ENCODE results near the gene NECAP2.

DNA sequence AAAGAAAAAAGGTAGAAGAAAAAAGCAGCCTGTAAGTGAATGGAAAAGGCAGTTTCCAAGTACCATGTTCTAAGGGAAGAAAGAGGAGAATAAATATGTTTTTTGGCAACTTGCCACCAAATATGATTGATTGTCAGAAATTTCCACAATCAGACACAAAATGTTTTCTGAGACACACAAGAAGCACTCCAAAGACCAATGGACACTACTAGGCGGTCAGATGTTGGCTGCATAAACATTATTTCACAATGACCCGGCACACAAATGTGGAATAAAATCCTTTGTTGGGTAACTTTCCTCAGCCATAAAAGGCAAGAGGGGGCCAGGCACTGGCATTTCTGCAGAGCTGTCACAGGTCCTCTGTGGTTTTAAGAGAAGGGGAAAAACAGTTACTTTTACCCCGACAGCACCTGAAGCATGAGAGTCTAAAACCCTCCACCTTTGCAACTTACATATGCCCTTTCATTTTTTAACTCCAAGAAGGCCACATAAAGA lies 12.9 kb upstream of the CPLANE2 start:
- PRO-cap, 3 experiments = no peak in any of the 3 experiments
- RAMPAGE, long total RNA = no peak

DNA sequence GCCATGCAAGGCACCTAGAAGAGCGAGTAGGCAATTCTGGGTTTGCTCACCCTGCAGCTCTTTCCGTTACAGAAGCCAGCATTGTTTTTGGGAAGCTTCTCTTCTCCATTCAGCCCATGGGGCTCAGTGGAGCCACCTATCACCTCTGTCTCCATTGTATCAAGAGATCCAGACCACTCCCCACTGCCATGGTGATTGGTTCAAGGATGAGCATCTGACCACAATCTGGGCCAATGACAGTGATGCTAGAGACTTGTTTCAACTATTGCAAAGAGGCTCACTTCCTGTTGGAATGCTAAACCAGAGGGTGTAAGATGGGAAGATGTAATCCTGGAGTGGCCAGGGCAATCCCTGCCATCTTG lies 6.6 kb downstream of the SPATA21 start:
- PRO-cap, 3 experiments = no peak in any of the 3 experiments
- RAMPAGE, long total RNA = no peak

- PRO-cap, 3 experiments = peak in 3 of 3 experiments; most common plus-strand start chr1:16440351 (in 3); most common minus-strand start chr1:16440523 (in 1)
- RAMPAGE, long total RNA = start-site peak on the plus strand at chr1:16440724-16440758, 278 and 121 reads in 2 replicates
These were observed at the start of gene NECAP2 for GRCh38 chr1:16440118-16440889. Gene NECAP2 (plus strand): TSS chr1:16440724.

- PRO-cap, 3 experiments = no peak in any of the 3 experiments
- RAMPAGE, long total RNA = no peak
These were observed 21.4 kb downstream of the NECAP2 start for GRCh38 chr1:16461830-16462414.

GRCh38 chr1:16647210-16647944 lies 206.9 kb downstream of the NECAP2 start:
- PRO-cap, 3 experiments = no peak in any of the 3 experiments
- RAMPAGE, long total RNA = no peak

DNA sequence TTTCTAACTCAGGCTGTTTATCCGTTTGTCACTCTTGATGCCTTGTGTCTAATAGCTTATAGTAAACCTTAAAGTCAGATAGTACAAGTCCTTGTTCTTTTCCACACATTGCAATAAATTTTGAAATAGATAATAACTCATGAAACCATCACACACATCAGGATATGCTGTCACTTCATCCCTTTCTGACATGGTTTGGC lies 186.4 kb upstream of the CROCC start:
- PRO-cap, 3 experiments = no peak in any of the 3 experiments
- RAMPAGE, long total RNA = no peak

- PRO-cap, 3 experiments = peak in 1 of 3 experiments; most common plus-strand start chr1:16951928 (in 1)
- RAMPAGE, long total RNA = no peak
These were observed 28.7 kb downstream of the MFAP2 start for GRCh38 chr1:16951766-16952167.

DNA sequence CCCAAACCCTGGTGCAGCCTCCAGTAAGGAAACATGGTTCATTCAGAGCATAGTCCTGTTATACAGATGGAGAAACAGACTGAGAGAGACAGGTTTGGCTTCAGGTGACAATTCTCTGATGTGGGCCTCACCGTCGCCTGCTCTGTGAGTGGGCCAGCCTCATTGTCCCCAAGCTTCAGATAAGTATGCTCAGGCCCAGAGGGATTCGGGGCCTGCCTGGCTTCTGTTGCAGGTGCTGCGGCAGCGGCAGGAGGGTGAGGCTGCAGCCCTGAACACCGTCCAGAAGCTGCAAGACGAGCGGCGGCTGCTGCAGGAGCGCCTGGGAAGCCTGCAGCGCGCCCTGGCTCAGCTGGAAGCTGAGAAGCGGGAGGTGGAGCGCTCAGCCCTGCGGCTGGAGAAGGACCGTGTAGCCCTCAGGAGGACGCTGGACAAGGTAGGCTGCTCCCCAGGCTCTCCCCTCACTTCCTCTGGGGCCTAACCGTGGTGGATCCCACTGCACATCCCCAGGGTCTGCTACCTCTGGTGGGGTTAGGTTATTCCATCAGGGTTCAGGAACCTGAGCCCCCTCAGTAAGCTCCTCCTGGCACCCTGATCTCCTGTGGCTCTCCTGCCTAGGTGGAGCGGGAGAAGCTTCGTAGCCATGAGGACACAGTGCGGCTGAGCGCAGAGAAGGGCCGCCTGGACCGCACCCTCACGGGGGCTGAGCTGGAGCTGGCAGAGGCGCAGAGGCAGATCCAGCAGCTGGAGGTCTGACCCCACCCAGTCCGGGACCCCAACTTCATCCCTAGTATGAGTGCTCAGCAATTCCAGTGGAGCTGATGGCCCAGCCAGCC lies 10.2 kb downstream of the MFAP2 start:
- PRO-cap, 3 experiments = no peak in any of the 3 experiments
- RAMPAGE, long total RNA = no peak

DNA sequence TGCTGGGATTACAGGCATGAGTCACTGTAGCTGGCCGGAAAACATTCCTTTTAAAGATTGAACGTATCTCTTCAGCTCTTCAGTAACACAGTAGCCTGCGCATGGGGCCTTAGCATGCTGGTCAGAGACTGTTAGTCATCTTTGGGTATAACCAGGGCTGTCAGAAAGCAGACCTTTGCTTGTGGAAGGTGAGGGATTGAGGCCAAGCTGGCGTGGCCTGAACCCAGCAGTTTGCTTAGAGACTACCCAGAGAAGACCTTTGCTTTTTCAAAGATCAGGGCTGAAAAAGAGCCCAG lies 9.7 kb upstream of the SDHB start:
- PRO-cap, 3 experiments = no peak in any of the 3 experiments
- RAMPAGE, long total RNA = no peak

DNA sequence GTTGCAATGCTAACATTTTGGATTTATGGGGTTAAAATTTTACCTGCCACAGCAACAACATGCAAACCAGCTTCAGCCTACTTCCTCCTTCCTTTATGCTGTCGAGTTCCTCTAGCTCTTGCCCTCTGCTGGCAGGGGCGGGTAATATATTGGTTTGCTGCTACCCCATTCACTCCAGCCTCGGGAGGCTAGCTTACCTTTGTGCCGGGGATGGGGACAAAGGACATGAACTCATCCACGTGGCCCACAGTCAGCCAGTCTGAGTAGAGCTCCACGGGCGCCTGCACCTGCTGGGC lies 21.6 kb upstream of the SDHB start:
- PRO-cap, 3 experiments = no peak in any of the 3 experiments
- RAMPAGE, long total RNA = no peak

DNA sequence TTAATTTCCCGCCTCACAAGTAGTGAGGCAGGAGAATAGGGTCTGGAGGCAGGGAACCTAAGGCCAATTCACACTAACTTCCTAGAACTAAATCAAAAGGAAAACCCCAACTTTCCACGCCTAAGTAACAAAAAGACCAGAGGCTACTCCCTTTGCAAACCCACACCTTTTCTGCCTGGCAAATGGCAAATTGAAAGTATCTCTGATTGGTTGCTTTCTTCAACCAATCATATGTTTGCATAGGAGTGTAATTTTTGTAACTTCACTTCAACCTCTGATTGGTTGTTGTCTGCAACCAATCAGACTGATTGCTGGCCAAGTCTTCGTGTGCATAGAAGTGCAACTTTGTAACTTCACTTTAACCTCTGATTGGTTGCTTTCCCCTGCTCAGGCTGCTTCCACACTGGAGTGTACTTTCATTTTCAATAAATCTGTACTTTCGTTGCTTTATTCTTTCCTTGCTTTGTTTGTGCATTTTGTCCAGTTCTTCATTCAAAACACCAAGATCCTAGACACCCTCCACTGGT lies 36.9 kb upstream of the PADI2 start:
- PRO-cap, 3 experiments = no peak in any of the 3 experiments
- RAMPAGE, long total RNA = no peak

DNA sequence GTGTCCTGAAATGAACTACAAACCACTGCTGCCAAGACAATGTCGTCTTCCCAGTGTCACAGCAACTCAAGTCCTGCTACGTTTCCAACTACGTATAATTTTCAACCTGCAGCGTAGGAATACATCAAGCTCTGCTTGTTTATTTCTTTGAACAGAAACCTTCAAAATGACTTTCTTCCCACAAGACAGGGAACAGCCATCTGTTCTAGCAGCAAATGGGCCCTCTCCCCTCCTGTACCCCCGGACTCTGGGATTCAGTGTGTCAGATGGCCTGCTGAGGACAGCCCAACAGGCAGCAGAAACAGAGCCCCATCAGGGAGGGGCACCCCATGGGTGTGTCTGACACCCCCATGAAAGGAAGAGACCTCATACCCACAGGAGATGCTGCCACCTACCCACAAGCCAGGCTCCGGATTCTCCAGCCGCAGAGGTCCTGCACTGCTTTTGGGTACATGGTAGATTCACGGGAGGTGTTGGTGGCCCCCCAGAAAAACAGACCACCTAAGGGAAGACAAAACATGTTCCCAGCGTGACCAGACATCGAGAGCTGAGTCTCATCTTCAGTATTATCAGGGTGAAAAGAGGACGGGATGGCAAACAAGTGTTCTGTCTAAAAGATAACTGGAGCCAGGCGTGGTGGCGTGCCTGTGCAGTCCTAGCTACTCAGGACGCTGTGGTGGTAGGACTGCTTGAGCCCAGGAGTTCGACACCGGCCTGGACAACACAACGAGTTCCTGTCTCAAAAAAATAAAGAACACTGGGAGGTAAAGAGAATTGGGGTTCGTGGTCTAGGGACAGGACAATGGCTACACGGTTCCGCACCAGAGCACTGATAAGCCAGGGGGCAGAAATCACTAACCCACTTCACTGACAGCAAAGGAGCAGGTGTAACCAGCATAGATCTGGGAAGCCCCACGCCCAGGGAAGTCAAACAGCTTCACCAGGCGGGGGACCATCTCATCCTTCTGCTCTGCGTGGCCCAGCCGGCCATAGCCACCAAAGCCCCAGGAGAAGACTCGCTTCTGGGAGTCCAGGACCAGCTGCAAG lies 26.5 kb downstream of the RCC2 start:
- PRO-cap, 3 experiments = no peak in any of the 3 experiments
- RAMPAGE, long total RNA = no peak

DNA sequence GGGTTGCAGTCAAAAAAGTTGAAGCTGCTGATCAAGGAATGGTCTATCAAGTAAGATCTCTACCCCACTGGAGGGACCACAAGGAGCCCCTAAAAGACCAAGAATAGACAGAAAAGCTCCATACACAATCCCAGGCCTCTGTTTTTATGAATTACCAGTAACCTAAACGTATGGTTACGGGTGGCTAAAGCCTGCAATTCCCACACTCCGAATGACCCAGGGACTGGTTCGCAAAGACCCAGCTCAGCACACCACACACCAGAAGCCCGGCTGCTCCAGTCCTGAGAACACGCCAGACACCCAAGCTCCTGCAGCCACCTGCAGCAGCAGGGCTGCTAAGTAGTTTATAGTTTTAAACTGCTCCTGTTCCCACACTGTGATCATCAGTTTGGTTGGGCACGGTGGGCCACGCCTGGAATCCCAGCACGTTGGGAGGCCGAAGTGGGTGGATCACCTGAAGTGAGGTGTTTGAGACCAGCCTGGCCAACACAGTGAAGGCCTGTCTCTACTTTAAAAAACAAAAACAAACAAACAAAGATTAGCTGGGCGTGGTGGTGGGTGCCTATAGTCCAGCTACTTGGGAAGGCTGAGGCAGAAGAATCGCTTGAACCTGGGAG lies 22.4 kb downstream of the RCC2 start:
- PRO-cap, 3 experiments = no peak in any of the 3 experiments
- RAMPAGE, long total RNA = no peak

DNA sequence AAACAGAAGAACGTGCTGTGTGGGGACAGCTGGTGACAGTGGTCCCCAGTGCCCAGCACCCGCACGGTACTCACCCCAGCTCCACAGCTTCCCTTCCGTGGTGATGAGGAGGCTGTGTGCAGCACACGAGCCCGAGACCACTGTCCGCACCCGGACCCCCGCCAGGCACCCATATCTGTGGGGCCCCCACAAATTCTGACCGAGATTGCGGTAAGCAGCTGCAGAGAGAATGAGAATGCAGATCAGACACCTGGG lies 14.1 kb downstream of the RCC2 start:
- PRO-cap, 3 experiments = no peak in any of the 3 experiments
- RAMPAGE, long total RNA = no peak

GRCh38 chr1:17425971-17426879 lies 13.3 kb downstream of the RCC2 start:
- PRO-cap, 3 experiments = no peak in any of the 3 experiments
- RAMPAGE, long total RNA = no peak

DNA sequence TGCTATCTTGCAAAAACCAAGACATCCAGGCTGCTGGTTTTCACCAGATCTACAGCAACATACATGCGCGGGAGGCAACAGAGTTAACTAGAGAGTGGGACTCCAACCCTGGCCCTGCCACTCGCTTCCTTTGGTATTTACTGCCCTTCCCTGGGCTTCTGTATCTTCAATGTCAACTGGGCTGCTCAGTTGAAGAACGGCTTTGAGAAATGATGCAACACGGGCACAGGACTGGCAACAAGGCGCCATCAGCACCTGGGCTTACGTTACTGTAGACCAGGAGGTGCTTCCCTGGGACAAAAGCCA lies 11.6 kb downstream of the RCC2 start:
- PRO-cap, 3 experiments = no peak in any of the 3 experiments
- RAMPAGE, long total RNA = no peak

- PRO-cap, 3 experiments = no peak in any of the 3 experiments
- RAMPAGE, long total RNA = no peak
These were observed 8.0 kb downstream of the RCC2 start for GRCh38 chr1:17431463-17431965.

DNA sequence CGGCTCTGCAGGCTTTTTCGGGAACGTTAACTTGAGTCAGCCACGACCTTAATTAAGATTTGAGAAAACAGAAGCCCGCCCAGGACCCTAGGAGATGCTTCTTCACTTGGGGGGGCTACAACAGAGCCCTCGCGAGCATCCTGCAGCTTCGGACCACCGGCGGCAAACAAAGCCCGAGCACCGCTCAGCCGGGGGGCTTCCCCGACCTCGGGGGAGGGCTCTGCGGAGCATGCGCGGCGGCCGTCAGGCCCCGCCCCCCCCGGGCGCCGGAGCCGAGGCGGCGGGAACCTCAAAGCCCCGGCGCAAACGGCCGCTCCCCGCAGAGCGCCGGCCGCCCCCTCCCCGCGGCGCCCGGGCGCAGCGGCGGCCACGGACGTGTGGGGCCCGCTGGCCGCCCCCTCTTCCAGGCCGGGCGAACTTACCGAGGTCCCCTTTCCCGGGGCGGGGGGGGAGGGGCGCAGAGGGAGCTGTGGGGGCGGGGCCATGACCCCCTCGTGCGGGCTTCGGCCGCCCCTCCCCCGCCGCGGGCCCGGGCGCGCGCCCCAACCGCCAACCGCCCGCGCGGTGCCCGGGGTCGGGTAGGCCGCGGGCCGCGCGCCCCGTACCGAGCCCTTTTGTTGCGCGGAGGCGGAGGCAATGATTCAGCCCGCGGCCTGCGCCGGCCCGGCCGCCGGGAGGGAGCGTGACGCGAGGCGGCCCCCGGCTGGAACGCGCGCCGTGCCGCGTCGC lies 1.9 kb downstream of the RCC2 start:
- PRO-cap, 3 experiments = peak in 3 of 3 experiments; most common plus-strand start position 253 of the sequence (in 1); most common minus-strand start position 209 of the sequence (in 3)
- RAMPAGE, long total RNA = no peak

- PRO-cap, 3 experiments = no peak in any of the 3 experiments
- RAMPAGE, long total RNA = no peak
These were observed 13.4 kb upstream of the ARHGEF10L start for GRCh38 chr1:17525919-17526623.

GRCh38 chr1:17527044-17527962 lies 12.2 kb upstream of the ARHGEF10L start:
- PRO-cap, 3 experiments = no peak in any of the 3 experiments
- RAMPAGE, long total RNA = no peak